ENCODE data around the genes PMS1 and MSTN.

DNA sequence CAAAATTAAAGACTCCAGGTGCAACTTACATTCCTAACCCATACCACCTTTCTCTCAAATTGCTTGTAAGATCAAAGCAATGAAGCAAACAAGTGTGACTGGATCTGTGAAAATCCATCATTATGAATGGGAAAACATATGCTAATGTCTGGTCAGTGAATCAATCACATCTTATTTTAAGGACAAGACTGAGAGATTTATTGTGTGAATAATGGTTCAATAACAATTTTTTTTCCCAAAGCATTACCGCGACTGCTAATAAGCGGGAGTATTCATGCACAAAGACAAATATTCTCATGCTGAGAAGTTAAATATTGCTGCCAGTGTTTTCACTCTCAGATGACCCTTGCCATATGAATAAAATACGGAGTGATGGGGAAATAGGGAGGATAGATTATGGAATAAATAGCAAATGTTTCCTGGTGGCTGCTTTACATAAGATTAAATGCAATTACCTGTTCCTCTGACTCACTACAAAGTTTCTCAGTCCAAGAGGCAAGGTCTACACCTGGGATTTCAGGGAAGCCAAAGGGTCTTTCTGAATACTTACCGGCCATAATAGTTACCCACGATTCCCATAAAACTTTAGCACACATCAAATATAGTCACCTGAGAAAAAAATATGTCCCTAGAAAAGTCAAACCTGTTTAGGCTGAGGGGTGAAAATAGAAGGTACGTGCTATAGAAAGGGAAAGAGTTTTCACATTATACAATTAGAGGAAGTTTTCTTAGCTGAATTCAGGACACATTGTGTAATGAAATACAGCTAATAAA is 59.5 kb downstream of the WDR75 start:
- PRO-cap, 3 experiments = no peak in any of the 3 experiments
- RAMPAGE, long total RNA, 2 experiments = no peak in any of the 2 experiments
- RRBS = no CpG with 5 or more reads among the region's 7 CpGs

- PRO-cap, 3 experiments = no peak in any of the 3 experiments
- RAMPAGE, long total RNA, 2 experiments = no peak in any of the 2 experiments
- RRBS = no CpG with 5 or more reads among the region's 6 CpGs
Observed at GRCh38 chr2:189552257-189552858, 28.2 kb downstream of the SLC40A1 start.

DNA sequence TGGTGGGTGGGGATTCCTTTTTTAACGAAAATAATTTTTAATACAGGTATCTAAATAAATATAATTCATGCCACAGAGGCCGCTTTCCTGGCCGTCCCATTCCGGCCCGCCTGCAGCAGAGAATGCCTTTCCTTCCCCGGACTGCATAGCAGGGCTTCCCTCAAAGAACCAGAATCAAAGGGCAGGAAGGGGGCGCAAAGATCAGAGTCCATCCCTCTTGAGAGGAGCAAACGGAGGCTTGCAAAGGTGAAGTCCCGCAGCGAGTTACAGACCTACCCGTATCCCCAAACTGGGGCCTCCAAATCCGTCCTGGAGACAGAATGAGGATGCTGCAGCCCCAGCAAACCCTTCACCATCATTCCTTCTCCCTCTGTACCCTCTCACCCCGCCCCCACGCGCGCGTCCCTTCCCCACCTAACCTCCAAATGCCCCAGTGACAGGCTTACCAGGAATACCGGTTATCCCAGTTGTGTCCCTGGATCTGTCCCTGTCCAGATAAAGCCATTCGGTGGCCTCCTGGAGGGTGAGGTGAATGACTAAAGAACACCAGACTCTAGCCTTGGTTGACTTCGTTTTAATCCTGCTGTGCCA is 771 bp upstream of the SLC40A1 start:
- PRO-cap, 3 experiments = no peak in any of the 3 experiments
- RAMPAGE, long total RNA, 2 experiments = no peak in any of the 2 experiments
- RRBS = no CpG with 5 or more reads among the region's 20 CpGs

- PRO-cap, 3 experiments = no peak in any of the 3 experiments
- RAMPAGE, long total RNA, 2 experiments = no peak in any of the 2 experiments
- RRBS = no CpG with 5 or more reads among the region's 2 CpGs
Observed at GRCh38 chr2:189702680-189703442, 28.4 kb downstream of the ANKAR start.

- PRO-cap, 3 experiments = peak in 3 of 3 experiments; most common plus-strand start chr2:189784504 (in 3); most common minus-strand start chr2:189784347 (in 2)
- RAMPAGE, long total RNA, 2 experiments = start-site peak on the plus strand in 2 of 2 experiments, at chr2:189784440-189784532 at its widest, 195 to 508 reads per replicate; start-site peak on the minus strand in 2 of 2 experiments, at chr2:189784277-189784350 at its widest, 1,219 to 1,533 reads per replicate
- RRBS = 1% methylated on average over 30 of the region's 77 CpGs
Observed at GRCh38 chr2:189784214-189785139, at the start of gene PMS1. Gene PMS1 (plus strand): TSS chr2:189784450.

DNA sequence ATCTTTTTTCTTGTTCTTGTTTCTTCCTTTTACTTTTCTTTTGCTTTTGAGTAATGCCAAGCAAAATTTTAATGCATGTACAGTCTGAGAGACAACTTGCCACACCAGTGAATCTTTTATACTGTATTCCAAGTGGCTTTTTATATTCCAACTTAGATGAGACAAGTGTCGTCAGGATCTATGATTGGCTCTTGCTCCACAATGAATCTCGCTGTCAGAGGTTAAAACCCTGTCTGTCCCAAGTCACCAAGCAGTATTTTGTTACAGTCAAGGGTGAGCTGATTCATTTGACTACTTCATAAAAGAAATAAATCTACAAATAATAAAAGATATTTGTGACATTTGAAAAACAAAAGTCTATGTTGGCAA is at the start of gene MSTN:
MSTN (minus strand) TSS at position 115 of the 369 bp plus-strand sequence.
- PRO-cap, 3 experiments = no peak in any of the 3 experiments
- RAMPAGE, long total RNA, 2 experiments = no peak in any of the 2 experiments
- RRBS = no CpG with 5 or more reads among the region's 2 CpGs

- PRO-cap, 3 experiments = no peak in any of the 3 experiments
- RAMPAGE, long total RNA, 2 experiments = no peak in any of the 2 experiments
- RRBS = no CpG with 5 or more reads among the region's 5 CpGs
Observed at GRCh38 chr2:190183231-190183968, 2.7 kb downstream of the C2orf88 start.

DNA sequence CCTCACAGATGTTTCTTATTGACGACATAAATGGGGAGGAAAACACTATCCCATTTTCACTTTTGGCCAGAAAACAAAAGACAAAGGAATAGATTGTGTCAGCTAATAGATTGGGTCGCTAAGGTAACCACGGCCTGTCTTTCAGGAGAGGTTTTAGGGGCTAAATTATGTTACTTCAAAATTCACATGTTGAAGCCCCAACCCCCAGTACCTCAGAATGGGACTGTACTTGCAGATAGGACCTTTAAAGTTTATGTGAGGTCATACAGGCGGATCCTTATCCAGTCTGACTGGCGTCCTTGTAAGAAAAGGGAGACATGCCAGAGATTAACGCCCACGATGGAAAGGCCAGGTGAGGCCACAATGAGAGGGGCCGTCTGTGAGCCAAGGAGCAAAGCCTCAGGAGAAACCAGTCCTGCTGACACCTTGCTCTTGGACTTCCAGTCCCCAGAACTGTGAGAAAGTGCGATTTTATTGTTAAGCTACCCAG is 10.9 kb downstream of the INPP1 start:
- PRO-cap, 3 experiments = no peak in any of the 3 experiments
- RAMPAGE, long total RNA, 2 experiments = no peak in any of the 2 experiments
- RRBS = no CpG with 5 or more reads among the region's 9 CpGs

GRCh38 chr2:190488541-190489027 is 45.9 kb downstream of the NEMP2 start:
- PRO-cap, 3 experiments = no peak in any of the 3 experiments
- RAMPAGE, long total RNA, 2 experiments = no peak in any of the 2 experiments
- RRBS = no CpG with 5 or more reads among the region's 6 CpGs

DNA sequence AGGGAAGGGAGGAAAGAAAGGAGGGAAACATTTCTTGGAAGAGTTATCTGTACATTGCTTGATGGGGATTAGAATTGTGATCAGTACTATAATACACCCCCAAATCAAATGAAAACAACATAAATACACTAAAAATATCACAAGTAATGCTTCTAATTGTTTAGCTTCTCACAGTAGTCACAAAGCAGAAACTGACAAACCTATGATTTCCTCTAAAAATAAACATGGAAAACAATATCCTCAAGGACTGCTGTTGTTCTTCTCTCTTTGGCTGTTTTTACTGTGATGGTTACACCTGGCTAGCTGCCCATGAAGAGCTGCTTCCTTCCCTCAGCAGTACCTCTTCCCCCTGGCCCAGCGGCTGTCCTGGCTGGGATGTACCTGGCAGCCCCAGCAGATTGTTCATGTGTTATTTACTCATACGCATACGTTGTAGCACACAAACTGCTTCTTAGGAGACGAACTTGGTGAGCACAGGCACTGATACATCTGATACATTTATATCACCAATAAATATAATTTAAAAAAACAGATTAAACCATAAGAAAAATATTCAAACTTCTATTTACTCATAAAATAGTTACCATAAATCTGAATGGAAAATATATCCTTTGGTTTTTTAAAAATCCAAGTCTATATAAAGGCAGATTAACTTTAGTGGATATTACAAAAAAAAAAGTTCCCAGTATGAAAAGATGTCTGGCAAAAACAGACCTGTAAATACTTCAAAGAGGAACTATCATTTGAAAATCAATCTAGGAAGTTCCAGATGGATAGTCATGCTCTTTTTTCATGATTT is 27.3 kb downstream of the NEMP2 start:
- PRO-cap, 3 experiments = no peak in any of the 3 experiments
- RAMPAGE, long total RNA, 2 experiments = no peak in any of the 2 experiments
- RRBS = no CpG with 5 or more reads among the region's 4 CpGs

DNA sequence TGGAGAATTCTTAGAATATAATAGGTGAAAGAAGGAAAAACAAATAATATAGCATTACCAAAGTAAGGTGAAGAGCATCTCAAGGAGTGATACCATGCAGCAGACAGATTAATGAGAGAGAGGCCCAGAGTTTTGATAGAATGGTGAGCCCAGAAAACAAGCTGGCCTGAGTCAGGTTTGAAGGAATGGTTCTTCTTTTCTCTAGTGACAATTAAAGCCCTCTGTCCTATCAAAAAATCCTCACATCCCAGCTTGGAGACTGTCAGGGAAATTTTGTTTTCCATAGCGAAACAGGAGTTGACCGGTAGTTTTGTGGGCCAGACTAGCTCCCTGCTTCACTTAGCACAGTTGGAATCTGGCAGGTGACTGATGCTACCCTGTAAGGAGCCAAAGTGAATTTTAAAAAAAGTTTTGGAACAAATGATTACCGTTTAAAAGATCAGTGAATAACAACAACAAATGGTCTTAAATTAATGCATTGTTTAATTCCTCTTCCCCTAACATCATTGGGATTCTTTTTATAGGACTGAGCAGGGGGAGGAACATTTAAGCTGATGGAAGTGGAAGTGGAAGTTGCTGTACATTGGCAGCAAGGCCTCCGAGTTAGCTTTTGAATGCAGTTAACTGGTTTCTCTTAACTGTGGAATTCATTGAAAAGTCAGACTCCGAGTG is 6.7 kb downstream of the NAB1 start:
- PRO-cap, 3 experiments = no peak in any of the 3 experiments
- RAMPAGE, long total RNA, 2 experiments = no peak in any of the 2 experiments
- RRBS = no CpG with 5 or more reads among the region's 5 CpGs

DNA sequence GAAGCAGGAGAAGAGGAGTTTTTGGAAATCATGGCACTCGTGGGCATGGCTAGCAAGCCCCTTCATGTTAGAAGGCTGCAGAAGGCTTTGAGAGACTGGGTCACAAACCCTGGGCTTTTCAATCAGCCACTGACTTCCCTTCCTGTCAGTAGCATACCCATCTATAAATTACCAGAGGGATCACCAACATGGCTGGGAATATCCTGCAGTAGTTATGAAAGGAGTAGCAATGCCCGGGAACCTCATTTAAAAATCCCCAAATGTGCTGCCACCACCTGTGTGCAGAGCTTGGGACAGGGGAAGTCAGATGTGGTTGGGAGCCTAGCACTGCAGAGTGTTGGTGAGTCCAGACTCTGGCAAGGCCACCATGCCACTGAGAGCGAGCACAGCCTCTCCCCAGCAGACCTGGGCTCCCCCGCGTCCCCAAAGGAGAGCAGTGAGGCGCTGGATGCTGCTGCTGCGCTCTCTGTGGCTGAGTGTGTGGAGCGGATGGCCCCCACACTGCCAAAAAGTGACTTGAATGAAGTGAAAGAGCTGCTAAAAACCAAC is 10.5 kb downstream of the NAB1 start:
- PRO-cap, 3 experiments = no peak in any of the 3 experiments
- RAMPAGE, long total RNA, 2 experiments = no peak in any of the 2 experiments
- RRBS = no CpG with 5 or more reads among the region's 8 CpGs

GRCh38 chr2:190678256-190679193 is 29.6 kb downstream of the NAB1 start:
- PRO-cap, 3 experiments = no peak in any of the 3 experiments
- RAMPAGE, long total RNA, 2 experiments = no peak in any of the 2 experiments
- RRBS = no CpG with 5 or more reads among the region's 8 CpGs

GRCh38 chr2:190718657-190719158 is 69.8 kb downstream of the NAB1 start:
- PRO-cap, 3 experiments = no peak in any of the 3 experiments
- RAMPAGE, long total RNA, 2 experiments = no peak in any of the 2 experiments
- RRBS = no CpG with 5 or more reads among the region's 6 CpGs

- PRO-cap, 3 experiments = no peak in any of the 3 experiments
- RAMPAGE, long total RNA, 2 experiments = no peak in any of the 2 experiments
- RRBS = no CpG with 5 or more reads among the region's 3 CpGs
Observed at GRCh38 chr2:190723815-190724094, 74.9 kb downstream of the NAB1 start.

- PRO-cap, 3 experiments = peak in 3 of 3 experiments; most common plus-strand start chr2:190881315 (in 3); most common minus-strand start chr2:190881986 (in 3)
- RAMPAGE, long total RNA, 2 experiments = start-site peak on the plus strand in 1 of 2 experiments, at chr2:190881252-190881324 at its widest, 23 reads per replicate
- RRBS = 2% methylated on average over 51 of the region's 99 CpGs
Observed at GRCh38 chr2:190881137-190882247, 871 bp downstream of the GLS start.

GRCh38 chr2:190893469-190893926 is 12.9 kb downstream of the GLS start:
- PRO-cap, 3 experiments = no peak in any of the 3 experiments
- RAMPAGE, long total RNA, 2 experiments = no peak in any of the 2 experiments
- RRBS = no CpG with 5 or more reads among the region's 10 CpGs

DNA sequence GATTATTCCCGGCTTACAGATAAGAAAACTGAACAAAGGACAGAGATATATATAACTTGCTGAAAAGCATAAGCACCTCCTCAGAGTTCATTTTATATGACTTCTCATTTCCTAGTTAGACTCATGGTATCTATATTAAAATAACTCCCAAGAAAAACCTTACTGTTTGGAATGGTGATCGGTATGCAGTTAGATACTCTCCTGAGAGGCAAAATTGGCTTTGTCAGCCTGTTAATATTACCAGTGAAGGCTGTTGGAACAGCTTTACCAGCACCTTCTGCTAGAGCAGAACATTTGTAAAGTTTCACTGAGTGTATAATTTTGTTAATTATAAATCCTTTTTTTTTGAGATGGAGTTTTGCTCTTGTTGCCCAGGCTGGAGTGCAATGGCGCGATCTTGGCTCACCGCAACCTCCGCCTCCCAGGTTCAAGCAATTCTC is 17.7 kb downstream of the GLS start:
- PRO-cap, 3 experiments = no peak in any of the 3 experiments
- RAMPAGE, long total RNA, 2 experiments = no peak in any of the 2 experiments
- RRBS = no CpG with 5 or more reads among the region's 6 CpGs

- PRO-cap, 3 experiments = no peak in any of the 3 experiments
- RAMPAGE, long total RNA, 2 experiments = no peak in any of the 2 experiments
- RRBS = no CpG with 5 or more reads among the region's 3 CpGs
Observed at GRCh38 chr2:190906362-190906809, 25.8 kb downstream of the GLS start.

DNA sequence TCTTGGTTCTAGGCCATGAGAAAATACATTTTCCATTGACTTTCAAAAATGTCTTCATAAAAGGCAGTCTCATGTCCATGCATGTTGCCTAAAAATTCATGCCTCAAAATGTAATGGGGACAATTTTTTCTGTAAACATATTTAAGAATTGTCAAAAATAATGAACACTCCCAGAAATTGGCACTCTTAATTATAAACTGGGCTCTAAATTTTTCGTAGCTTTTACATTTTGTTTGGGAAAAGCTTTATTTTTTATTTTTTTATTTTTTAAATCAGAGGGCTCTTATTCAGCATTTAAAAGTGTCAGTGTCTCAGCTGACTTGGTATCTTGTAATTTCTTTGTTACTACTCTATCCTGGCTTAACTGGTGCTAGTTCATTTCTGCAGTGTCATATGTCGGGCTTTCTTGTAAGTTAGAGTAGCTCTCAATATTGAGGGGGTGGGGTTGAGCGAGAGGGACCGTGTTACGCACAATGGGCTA is 44.4 kb downstream of the GLS start:
- PRO-cap, 3 experiments = no peak in any of the 3 experiments
- RAMPAGE, long total RNA, 2 experiments = no peak in any of the 2 experiments
- RRBS = no CpG with 5 or more reads among the region's 5 CpGs